ENCODE measurements around a stretch of chr10.

GRCh38 chr10:103833518-103834176 is 21.7 kb downstream of the SH3PXD2A start:
- PRO-cap, 3 experiments = no peak in any of the 3 experiments
- RRBS = no CpG with 5 or more reads among the region's 7 CpGs

GRCh38 chr10:103852798-103853352 is 2.5 kb downstream of the SH3PXD2A start:
- PRO-cap, 3 experiments = peak in 1 of 3 experiments; most common plus-strand start chr10:103853194 (in 1)
- RRBS = no CpG with 5 or more reads among the region's 7 CpGs

GRCh38 chr10:104018504-104019145 is 51.7 kb downstream of the SLK start:
- PRO-cap, 3 experiments = no peak in any of the 3 experiments
- RRBS = no CpG with 5 or more reads among the region's 10 CpGs

DNA sequence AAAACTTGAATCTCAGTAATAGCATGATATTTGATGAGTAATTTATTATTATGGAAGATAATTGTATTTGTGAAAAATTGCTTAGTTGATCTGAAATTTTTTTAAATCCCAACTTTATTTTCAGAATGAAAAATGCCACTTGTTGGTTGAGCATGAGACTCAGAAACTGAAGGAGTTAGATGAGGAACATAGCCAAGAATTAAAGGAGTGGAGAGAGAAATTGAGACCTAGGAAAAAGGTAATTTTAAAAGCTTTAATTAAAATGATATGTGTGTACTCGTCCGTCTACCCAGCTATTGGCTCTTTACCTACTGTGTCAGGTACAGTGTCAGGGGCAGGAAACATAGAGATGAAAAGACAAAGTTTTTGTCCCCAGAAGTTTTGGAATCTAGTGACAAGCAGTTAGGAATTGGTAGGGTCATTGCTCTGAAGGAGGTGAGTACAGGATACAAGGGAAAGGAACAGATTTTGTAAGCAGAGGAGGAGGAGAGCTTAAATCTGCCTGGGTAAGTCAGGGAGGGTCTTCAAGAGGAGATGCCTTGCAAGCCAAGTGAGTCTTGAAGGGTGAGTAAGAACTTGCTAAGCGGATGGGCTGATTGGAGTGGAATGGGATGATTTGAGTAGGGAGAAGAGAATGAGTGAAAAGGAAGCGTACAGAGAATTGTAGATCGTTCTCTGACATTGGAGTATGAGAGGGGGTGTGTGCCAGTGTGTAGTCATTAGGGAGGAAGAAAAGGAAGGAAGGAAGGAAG is 54.7 kb downstream of the SLK start:
- PRO-cap, 3 experiments = no peak in any of the 3 experiments
- RRBS = no CpG with 5 or more reads among the region's 5 CpGs

DNA sequence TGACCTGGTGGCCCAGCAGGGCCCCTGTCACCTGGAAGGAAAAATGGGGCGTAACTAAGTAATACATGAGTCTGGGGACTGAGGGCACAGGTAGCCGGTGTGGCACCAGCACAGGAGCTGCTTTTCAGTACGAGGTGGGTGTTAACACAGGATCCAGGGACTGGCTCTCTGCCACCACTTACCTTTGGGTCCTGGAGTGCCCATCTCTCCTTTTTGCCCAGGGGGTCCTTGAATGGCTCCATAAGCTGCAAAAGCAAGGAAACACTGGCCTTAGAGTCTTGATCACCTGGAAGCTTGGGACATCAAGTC is 53.0 kb downstream of the COL17A1 start:
- PRO-cap, 3 experiments = no peak in any of the 3 experiments
- RRBS = no CpG with 5 or more reads among the region's 3 CpGs

- PRO-cap, 3 experiments = no peak in any of the 3 experiments
- RRBS = no CpG with 5 or more reads among the region's 2 CpGs
Measured at GRCh38 chr10:104268101-104268329, 969 bp upstream of the GSTO2 start.

DNA sequence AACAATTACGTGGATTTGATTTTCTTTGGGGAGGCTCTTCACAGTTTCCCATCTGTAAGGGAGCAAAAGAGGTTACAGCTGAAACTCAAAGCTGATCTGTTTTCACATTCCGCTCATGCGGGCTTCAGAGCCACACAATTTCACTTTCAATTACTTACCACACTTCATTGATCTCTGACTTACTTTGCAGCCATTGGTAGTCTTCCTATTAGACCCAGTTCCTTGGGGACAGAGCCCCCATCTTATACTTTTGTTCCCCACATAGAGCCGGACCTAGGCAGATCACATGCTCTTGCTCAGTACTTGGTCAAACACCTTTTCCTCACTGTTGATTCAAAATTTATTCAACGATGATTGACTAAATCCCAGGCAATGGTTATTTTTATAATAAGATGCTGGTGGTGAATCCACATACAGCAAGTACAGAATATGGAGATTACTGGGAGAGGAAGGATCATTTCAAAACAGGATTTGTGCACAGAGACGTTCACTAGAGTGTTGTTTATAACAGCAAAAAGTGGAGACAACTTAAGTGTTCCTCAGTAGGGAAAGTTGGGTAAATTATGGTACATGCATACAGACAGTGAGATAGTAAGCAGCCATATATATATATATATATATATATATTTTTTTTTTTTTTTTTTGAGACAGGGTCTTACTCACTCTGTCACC is 29.4 kb downstream of the ITPRIP start:
- PRO-cap, 3 experiments = no peak in any of the 3 experiments
- RRBS = no CpG with 5 or more reads among the region's 6 CpGs

GRCh38 chr10:104311931-104312590 is 26.2 kb downstream of the ITPRIP start:
- PRO-cap, 3 experiments = no peak in any of the 3 experiments
- RRBS = no CpG with 5 or more reads among the region's 6 CpGs

DNA sequence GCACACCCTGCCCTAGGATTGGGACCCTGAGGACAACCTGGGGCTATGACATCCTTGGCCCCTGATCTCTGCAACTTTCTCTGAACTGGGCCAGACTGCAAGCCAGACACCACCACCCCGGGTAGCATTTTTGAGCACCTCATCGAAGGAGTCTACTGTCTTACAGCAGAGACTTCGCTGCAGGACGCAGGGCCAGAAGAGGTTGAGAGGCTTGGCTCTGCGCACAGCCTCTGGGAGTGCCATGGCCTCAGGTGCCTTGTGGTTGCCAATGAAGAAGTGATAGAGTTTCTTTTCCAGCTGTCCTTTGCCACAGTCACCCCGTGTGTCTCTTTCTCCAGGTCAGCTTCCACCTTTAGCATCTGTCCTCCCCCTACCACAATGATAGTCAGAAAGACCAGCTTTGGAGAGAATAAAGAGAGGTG is 25.1 kb downstream of the ITPRIP start:
- PRO-cap, 3 experiments = no peak in any of the 3 experiments
- RRBS = no CpG with 5 or more reads among the region's 6 CpGs

DNA sequence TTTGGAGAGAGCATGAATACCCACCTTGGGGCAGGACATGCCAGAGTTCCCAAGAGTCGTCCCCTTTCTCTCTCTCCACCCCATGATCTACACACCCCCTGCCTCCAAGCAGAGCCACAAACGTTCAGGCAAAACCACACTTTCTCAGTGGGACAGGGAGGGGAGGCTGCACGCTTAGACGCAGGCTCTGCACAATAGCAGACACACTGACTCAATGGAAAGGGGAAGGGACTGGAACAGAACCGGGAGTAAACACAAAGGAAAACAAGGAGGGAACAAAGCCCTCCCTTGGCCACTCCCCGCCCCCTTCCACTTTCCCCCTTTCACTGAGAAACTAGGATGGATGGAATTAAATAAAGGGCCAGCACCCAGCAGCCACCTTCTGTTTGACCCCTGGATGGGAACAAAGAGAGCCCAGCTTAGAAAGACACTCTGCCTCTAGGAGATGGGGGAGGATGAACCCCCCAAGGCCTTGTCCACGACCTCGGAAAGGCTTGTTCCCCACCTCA is 9.9 kb downstream of the ITPRIP start:
- PRO-cap, 3 experiments = peak in 2 of 3 experiments; most common plus-strand start position 137 of the sequence (in 1); most common minus-strand start position 149 of the sequence (in 1)
- RRBS = no CpG with 5 or more reads among the region's 8 CpGs

DNA sequence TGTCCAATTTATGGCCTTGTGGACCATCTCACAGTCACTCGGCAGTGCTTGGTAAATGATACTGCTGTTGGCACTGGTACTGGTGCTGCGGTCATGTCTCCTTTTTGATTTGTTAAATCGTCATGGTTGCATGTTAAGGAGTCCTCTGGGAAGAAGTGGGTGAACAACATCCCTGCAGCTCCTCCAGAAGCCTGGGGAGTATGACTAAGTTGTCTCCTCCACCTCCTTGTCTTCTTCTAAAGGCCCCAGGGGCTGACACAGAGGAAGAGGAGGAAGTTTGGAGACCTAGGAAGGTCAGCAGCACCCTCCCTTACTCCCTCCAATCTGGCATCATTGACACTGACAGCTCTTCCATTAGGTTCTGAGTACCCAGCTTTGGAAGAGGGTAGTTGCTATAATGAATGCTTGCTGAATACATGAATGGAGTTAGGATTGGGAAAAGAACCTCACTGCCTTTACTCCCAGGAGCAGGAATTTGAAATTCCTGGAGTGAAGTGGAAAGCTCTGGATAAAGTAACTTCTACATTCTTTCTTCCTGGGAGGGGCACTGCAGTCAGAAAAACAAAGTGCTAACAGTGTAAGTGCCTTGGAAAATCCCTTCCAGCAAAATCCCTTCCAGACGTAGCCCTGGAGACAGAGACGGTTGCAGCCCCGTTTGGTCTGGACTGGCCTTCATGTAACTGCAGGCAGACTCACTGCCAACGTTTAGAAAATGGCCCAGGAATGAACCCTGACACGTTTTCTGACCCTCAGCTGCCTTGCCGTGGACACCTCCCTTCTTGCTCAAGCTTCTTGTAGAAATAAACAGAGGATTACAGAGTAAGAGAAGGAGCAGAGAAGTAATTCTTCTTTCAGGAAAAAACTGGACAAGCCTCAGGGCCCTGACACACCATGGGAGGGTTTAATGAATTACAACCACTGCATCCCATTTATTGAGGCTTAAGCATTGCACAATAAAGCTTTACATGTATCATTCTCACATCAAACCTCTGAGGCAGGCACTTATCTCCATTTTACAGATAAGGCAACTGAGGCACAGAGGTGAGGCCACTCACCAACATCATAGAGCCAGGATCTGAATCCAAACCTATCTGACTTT is 8.1 kb downstream of the ITPRIP start:
- PRO-cap, 3 experiments = no peak in any of the 3 experiments
- RRBS = no CpG with 5 or more reads among the region's 9 CpGs

DNA sequence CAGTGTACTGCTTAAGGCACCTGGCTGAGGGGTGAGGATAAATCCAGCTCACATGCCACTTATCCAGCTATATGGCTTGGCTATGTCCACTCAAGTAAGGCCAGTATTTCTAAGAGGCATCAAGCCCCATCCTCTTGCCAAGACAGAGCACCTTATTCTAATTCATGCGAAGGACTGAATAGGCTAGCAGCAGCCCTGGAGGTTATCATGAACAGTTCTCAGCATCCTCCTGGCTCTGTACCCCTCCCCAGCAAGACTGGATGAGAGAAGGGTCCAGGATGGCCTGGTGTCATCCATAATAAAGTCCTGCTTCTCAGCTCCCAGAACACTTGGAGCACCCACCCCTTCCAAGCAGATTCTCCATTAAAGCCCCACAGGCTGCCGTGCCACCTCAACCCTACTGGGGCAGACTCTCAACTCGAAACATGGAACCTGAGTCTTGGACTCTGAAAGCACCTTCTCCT is 2.2 kb downstream of the ITPRIP start:
- PRO-cap, 3 experiments = no peak in any of the 3 experiments
- RRBS = no CpG with 5 or more reads among the region's 3 CpGs

DNA sequence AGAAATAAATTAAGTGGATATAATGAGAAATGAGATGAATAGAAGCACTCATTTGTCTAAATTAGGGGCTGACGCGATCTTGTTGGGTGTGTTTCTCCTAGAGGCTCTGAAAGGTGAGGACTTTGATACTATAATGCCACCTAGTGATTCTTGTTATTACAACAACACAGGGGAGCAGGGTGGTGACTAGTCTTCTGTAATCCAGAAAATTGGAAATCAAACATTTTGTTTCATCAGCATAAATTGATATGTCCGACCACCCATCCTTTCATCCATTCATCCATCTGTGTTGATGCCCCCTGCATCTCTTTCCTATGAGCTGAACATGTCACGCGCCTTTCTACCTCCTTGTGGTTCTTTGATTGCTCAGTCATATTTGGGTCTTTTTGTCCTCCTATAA is 3.4 kb upstream of the CFAP58 start:
- PRO-cap, 3 experiments = no peak in any of the 3 experiments
- RRBS = no CpG with 5 or more reads among the region's 5 CpGs

- PRO-cap, 3 experiments = no peak in any of the 3 experiments
- RRBS = no CpG with 5 or more reads among the region's 9 CpGs
Measured at GRCh38 chr10:104779626-104779926, 138.5 kb downstream of the SORCS3 start.

DNA sequence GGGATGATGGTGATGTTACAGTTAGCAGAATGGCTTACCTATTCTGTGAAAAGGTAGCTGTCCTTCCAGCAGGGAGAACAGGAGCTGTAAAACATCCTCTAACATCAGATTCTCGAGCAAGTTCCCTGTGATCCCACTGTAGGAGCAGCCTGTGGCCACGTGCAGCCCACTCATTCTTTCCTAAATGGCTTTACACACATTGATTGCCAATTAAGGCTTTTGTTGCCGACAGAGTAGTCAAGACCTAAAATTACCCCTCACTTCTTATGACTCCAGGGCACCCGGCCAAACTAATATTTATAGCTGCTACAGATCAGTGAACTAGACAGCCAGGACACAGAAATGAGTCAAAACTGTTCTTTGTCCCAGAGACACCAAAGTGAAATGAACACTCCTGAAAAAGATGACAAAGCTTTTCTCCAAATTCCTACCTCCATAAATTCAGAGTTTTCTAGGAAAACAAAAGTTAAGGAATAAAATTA is 832.1 kb downstream of the SORCS3 start:
- PRO-cap, 3 experiments = no peak in any of the 3 experiments
- RRBS = no CpG with 5 or more reads among the region's 4 CpGs

GRCh38 chr10:105877750-105878261 is 1236.7 kb downstream of the SORCS3 start:
- PRO-cap, 3 experiments = peak in 1 of 3 experiments; most common minus-strand start chr10:105877994 (in 1)
- RRBS = no CpG with 5 or more reads among the region's 7 CpGs

DNA sequence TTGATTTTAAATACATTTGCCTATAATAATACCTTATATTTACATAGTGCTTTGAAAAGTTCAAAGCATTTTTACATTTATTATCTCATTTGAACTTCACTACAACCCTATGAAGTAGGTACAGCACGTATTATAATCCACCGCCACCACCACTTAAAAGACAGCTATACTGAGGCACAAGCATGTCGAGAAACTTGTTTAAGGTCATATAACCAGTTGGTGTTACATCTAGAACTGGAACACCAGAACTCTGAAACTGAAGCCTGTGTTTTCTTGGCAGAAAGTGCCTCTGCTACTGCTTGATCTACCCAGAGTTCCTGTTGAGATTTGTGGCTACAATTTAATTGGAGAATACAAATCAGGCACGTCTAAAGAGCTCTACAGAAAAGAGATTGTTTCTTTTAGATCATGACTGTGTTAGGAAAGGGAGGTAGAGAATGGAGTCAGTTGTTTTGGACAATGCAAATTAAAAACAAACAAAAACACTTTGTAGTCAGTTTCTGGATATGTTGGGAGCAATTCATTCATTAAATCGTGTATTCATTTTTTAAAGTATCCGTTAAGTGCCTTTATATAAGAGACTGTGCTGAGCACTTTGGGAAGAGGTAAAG is 4.2 kb upstream of the ADD3 start:
- PRO-cap, 3 experiments = no peak in any of the 3 experiments
- RRBS = no CpG with 5 or more reads among the region's 6 CpGs

DNA sequence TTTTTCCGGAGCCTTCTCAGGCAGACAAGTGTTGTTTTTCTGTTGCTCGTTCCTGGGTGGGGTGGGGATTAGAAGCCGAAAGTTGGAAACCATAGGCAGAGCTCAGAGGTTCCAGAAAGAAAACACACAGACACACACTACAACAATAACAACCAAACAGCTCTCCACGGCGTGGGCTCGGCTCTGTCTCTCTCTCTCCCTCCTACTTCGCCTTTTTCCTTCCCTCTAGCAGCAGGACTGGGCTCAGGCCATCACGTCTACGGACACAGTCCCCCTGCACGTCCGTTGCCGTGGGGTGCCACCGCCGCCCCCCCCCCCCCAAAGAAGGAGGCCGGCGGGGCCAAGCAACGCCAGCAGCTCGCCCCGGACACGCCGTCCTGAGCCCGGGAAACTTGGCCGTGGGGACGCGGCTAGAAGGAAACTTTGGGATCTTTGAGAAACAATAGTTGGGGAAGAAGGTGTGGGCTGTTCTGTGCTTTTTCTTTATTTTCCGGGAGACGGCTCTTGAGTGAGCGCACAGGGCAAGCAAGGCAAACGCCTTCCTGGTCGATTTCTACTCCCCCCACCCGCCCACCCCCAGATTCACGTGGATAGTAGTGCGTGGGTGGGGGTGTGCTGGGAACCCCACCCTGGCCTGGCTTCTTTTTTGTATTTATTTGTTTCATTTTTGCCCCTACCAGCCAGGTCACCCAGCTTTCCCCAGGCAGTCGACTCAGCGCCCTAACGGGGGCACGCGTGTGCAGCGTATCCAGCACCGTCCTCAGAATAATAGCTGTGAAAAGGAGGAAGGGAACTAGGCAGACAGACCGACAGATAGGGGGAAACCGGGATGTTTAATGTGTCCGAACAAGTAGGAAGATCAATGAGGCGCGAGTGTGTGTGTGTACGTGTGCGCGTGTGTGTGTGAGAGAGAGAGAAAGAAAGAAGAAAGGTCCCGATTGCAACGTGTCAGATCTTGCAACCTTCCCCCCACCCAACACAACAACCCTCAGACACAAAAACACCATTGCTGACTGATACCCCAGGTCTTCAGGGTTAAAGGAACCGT is 1.4 kb downstream of the MXI1 start:
- PRO-cap, 3 experiments = peak in 3 of 3 experiments; most common plus-strand start position 321 of the sequence (in 2); most common minus-strand start position 767 of the sequence (in 3)
- RRBS = under 1% methylated on average over 6 of the region's 51 CpGs

- PRO-cap, 3 experiments = no peak in any of the 3 experiments
- RRBS = no CpG with 5 or more reads among the region's 4 CpGs
Measured at GRCh38 chr10:110269345-110270135, 35.2 kb downstream of the SMNDC1 start.

DNA sequence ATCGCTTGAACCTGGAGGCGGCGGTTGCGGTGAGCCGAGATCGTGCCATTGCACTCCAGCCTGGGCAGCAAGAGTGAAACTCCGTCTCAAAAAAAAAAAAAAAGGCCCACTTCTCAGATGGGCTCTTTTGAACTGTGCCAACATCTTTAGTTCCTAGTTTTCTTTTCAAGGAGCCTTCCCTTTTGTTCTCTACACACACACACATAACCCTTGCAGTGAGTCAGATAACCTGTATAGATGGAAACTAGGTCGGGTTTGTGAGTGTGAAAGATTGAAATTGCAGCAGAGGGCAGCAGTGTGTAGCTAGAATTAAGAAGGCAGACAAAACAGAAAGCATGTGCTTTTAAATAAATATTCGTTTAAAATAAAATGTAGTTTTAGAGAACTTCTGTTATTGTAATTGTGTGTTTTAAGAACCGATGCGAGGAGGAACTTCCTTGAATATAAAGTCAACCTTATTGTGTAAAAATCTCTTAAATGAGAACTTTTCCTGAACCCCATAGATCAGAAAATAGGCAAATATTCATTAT is 1.4 kb upstream of the SMNDC1 start:
- PRO-cap, 3 experiments = no peak in any of the 3 experiments
- RRBS = no CpG with 5 or more reads among the region's 11 CpGs